H4 (cell line): ENCODE measurements around a stretch of chr11.

- RAMPAGE, long total RNA, result no peak
Observed at GRCh38 chr11:128506265-128506869, 81.0 kb downstream of the ETS1 start.

- RAMPAGE, long total RNA, result no peak
Observed at GRCh38 chr11:128509870-128510564, 77.3 kb downstream of the ETS1 start.

- RAMPAGE, long total RNA, result no peak
Observed at GRCh38 chr11:128521629-128522071, 65.7 kb downstream of the ETS1 start.

DNA sequence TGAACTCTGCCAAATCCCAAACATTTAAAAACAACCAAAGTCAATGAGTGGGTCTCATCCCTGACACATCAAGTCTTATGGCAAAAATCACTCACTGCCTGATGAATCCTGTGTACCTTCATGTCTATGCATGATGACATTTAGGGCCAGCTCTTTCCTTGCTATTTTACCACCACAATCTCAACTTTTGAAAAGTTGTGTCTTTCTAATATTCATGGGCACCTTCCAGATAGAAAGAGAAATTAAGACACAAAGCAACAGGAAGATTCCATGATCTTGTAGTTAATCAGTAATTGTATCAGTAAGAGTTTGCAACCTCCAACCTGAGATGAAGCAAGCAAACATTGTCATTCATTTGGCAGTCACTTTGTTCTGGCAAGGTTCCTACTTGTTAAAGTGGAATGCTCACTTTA, 51.8 kb downstream of the ETS1 start:
- RAMPAGE, long total RNA, result no peak

- RAMPAGE, long total RNA, result no peak
Observed at GRCh38 chr11:128653577-128654450, 40.1 kb upstream of the FLI1 start.

DNA sequence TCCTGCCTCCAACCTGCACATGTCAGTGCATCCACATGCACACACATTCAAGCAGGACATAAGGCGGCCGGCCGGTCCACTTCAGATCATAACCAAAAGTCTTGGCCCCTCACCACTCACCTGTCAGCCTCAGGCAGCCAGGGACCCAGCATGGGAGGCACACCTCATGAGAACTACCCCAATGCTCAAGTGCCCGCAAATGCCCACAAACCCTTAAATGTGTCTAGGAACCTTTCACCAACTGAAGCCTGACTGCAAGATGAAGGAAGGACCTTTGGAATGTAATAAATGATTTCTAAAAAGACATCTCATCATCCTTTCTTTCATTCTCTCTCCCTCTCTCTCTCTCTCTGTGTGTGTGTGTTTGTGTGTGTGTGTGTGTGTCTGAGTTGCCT, 31.4 kb downstream of the FLI1 start:
- RAMPAGE, long total RNA, result no peak

GRCh38 chr11:128777327-128777546, 83.4 kb downstream of the FLI1 start:
- RAMPAGE, long total RNA, result no peak

- RAMPAGE, long total RNA, result no peak
Observed at GRCh38 chr11:128831092-128831574, 36.0 kb downstream of the KCNJ1 start.

DNA sequence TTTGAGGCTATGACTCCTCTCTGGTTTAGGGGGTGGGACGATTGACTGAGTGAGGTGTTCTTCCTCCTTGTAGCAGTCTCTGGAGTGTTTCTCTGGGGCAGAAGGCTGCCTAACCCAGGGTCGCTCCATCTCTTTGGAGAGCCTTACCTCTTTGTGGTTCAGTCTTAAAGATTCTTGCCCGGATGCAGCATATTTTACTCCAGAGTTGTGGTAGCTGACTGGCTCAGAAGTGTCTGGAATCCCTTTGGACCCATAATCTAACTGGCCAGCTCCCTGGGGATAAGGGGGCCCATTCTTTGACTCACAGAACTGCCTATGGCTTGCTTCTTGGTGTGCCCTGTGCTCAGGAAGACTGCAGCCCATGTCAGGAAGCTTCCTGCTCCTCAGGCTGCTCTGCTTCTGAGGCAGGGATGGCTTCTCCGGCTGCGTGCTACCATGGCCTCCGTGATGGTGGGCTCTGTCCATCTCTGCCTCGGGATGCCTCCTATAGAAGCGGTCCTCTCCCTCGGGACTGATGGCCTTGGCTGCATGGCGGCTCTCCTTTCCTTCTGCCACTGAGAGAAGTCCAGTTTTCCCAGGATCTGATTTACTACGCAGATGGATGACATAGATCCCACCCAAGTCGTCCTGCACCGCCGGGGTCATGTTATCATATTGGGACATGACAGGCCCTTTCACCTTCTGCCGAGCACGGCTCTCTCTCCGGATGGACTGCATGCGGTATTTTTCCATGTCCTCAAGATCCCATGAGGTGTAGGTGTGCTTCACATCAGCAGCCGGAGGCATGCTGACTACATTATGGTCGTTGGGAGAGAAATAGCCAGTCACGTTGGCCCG, 26.7 kb upstream of the TP53AIP1 start:
- RAMPAGE, long total RNA, result no peak

- RAMPAGE, long total RNA, result no peak
Observed at GRCh38 chr11:129032077-129032546, 89.4 kb upstream of the TP53AIP1 start.

GRCh38 chr11:129173852-129174170, 18.3 kb downstream of the ARHGAP32 start:
- RAMPAGE, long total RNA, result no peak

DNA sequence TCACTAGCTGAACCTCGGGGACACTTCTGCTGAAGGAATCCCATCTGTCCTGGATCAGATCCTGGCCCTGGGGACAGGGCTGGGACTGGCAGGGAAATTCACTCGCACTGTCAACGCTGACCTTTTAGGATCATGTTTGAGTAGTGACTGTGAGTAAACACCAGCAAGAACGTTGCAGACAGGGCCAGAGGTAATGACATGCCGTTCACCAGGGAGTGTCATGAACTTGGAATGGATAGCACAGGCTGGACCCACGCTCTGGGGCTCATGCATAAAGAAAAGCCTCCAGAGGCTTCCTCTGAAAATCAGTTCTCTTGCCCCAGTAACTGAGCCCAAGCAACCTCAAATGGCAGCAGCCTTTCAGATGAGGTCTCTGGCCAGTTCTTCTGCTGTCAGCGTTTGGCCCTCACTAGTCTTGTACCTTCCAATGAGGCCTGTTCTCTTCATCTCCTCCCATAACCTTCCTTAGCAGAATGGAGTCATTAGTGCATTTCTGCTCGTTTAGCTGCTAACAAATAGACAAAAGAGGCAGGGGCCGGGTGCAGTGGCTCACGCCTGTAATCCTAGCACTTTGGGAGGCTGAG, 51.0 kb upstream of the BARX2 start:
- RAMPAGE, long total RNA, result no peak

DNA sequence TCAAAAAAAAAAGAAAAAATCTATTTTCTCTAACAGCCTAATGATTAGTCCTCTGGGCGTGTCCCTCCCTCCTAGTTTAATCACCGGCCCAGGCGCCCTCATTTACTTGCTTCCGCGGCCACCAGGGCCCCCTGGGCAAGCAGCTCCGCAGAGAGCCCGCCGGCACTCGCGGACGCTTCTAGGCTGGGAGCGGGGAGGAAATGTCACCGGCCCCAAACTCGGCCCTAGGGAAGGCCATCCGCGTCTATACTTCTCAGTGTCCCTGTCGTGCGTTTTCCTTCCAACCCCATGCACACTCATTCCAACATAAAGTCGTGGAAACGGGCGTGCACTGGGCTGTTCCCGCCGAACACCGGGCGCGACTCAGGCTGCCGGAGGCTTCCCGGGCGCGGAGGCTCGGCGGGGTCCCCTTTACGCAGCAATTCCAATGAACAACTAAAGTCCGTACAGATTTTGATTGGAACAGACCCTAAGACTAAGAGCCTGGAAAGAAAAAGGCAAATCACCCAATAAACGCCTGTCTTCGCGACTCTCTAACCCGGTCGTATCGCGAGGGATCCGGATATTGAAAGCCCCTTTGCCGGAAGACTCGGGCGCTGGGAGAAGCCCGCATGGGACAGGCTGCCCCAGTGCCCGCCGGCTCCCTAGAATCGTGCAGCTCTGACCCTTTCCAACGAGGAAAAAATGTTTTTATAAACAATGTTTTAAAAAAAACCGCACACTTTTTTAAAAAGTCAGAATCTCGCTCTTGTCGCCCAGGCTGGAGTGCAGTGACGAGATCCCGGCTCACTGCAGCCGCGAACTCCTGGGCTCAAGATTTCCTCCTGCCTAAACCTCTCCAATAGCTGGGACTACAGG, 1.4 kb upstream of the BARX2 start:
- RAMPAGE, long total RNA, result no peak

DNA sequence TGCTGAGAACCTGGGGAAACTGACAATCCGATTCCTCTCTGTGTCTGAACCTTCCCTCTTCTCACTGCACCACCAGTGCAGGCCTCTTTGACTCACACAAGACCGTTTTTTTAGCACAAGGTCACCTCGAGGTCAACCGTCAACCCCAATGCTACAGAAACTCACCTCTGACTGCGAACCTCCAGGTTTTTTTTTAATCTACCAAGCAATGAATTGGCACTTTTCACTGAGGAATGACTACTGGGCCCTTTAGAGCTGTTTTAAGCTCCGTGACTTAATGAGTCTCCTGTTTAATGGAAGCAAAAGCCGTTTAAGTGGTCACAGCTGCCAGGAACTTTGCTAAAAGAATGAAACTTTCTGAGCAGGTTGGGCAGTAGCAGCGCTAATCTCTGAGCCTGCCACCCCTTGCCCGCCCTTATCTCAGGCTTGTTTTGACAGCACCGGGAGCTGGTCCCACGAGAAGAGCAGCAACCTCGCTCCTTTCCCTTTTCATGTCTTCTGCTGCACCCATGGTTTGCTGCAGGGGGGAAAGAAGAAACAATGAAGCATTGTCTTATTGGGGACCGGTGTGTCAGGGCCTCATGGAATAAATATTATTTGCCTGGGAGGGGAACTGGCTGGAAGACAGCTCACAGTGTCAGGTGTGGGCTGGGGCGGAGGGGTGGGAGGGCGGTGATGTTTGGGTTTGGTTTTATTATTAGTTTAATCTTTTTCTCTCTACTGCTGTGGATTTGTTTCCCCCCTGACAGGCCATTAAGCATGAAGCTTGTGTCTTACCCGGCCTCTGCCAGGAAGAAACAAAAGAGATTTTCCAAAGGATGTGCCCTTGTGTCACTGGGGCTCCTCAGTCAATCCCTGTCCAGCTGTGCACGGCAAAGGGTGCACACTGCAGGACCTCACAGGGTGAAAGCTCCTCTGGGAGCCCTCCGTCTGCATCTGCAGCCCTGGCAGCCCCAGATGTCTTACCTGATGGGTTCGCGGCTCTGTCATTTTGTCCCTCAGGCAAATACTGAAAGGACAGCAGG, 203.4 kb upstream of the TMEM45B start:
- RAMPAGE, long total RNA, result no peak

DNA sequence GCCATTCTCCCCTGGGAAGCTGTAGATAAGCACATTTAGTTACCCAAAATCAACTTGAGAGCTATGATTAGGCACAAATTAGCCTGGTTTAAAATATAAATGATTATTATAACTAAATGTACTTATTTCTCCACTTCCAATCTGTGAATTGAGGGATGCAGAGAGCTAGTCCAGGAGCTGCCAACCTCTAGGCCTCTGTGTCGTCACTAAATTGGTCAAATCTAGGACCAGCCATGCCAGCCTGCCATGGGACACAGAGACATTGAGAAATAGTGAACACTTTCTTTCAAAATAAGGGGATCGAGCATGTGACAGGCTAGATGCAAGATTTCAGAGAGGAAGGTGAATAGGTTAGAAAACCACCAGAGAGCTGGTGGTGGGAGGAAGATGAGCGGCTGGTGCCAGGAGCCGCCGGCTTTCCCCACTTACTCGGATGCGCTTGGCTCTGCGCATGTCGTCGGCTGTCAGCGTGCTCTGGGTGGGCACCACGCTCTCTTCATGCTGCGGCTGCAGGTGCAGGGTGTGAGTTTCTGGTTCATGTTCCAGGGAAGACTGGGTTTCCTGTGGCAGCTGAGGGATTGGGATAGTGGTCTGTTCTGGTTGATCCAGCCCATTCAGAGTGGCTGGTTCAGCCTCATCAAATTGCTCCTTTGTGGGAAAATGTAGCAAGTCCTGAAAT, 35.3 kb upstream of the NFRKB start:
- RAMPAGE, long total RNA, result no peak

- RAMPAGE, long total RNA, result no peak
Observed at GRCh38 chr11:130042044-130042580, 27.6 kb upstream of the APLP2 start.

DNA sequence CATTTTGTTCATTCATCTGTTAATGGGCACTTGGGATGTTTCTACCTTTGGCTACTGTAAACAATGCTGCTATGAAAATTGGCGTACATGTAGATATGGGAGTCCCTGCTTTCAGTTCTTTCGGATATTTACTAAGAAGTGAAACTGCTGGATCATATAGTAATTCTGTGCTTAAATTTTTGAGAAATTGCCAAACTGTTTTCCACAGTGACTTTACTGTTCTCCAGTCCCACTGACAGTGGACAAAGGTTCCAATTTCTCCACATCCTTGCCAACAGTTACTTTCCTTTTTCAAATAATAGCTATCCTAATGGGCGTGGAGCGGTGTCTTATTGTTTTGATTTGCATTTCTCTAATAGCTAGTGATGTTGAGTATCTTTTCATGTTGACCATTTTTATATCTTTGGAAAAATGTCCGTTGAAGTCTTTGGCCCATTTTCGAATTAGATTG, 16.3 kb downstream of the APLP2 start:
- RAMPAGE, long total RNA, result no peak

DNA sequence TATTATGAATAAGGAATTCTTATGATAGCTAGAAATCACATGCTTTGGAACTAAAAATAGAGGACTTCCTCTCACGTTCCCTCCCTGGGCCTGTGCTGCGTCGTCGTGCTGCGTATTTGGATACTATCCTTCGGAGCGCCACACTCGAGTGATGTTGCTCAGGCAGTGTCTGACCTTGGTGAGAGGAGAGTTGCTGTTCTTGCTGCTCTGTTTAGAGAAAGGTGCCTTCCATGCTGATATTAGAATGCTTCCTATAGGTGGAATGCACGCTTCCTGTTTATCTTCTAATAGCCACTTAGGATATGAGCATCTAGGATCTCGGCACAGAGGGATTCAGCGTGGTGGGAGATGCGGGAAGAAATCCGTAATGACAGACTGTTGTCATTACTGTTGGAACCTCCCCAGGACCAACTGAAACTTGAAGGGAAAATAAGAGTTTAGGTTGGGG, 20.1 kb upstream of the ST14 start:
- RAMPAGE, long total RNA, result no peak

GRCh38 chr11:130140160-130140538, 19.4 kb upstream of the ST14 start:
- RAMPAGE, long total RNA, result no peak

DNA sequence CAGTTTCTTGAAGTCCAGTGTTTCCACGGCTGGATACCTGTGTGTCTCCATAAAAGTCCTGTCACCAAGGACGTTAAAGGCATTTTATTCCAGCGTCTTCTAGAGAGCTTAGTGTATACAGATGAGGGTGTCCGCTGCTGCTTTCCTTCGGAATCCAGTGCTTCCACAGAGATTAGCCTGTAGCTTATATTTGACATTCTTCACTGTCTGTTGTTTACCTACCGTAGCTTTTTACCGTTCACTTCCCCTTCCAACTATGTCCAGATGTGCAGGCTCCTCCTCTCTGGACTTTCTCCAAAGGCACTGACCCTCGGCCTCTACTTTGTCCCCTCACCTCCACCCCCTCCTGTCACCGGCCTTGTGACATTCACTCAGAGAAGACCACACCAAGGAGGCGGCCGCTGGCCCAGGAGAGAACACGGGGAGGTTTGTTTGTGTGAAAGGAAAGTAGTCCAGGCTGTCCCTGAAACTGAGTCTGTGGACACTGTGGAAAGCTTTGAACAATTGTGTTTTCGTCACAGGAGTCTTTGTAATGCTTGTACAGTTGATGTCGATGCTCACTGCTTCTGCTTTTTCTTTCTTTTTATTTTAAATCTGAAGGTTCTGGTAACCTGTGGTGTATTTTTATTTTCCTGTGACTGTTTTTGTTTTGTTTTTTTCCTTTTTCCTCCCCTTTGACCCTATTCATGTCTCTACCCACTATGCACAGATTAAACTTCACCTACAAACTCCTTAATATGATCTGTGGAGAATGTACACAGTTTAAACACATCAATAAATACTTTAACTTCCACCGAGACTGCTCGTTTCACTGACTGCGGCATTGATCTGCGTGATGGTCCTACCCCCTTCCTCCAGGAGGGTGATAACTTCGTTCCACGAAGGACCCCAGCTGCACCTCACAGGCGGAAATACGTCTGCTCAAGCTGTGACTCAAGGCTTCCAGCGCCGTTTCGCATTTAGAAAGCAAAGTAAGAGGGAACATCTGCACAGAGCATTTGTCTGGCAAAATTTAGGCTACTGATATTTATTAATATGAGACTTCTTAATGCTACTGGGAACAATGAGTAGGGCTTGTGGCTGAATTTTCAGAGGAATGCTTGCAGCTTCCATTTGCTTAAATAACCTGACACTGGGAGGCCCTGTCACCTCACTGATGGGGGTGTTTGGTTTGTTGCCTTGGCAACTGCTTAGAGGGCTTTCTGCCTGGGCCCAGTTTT, 15.2 kb upstream of the ST14 start:
- RAMPAGE, long total RNA, result no peak